Lung (tissue), 4 donors: ENCODE data around the genes EXOC3L1, TMEM208 and LRRC36.

GRCh38 chr16:66843946-66844272, 305 bp upstream of the CA7 start:
- PRO-cap: no peak
- RAMPAGE, long total RNA: no peak
- RRBS: no CpG with 5 or more reads among the region's 8 CpGs

GRCh38 chr16:66904535-66905496, 13.9 kb downstream of the CDH16 start:
- PRO-cap: no peak
- RAMPAGE, long total RNA: no peak
- RRBS: 93% methylated on average over 3 of the region's 27 CpGs

GRCh38 chr16:66920947-66921297, 2.2 kb upstream of the CDH16 start:
- PRO-cap: no peak
- RAMPAGE, long total RNA: no peak
- RRBS: no CpG with 5 or more reads among the region's 5 CpGs

- PRO-cap: no peak
- RAMPAGE, long total RNA: no peak
- RRBS: no CpG with 5 or more reads among the region's 14 CpGs
Observed at GRCh38 chr16:66942180-66942866, 7.0 kb downstream of the CES2 start.

- PRO-cap: no peak
- RAMPAGE, long total RNA: no peak
- RRBS: no CpG with 5 or more reads among the region's 6 CpGs
Observed at GRCh38 chr16:66942969-66943463, 7.7 kb downstream of the CES2 start.

GRCh38 chr16:66946580-66946898, 11.2 kb downstream of the CES2 start:
- PRO-cap: no peak
- RAMPAGE, long total RNA: no peak
- RRBS: no CpG with 5 or more reads among the region's 7 CpGs

DNA sequence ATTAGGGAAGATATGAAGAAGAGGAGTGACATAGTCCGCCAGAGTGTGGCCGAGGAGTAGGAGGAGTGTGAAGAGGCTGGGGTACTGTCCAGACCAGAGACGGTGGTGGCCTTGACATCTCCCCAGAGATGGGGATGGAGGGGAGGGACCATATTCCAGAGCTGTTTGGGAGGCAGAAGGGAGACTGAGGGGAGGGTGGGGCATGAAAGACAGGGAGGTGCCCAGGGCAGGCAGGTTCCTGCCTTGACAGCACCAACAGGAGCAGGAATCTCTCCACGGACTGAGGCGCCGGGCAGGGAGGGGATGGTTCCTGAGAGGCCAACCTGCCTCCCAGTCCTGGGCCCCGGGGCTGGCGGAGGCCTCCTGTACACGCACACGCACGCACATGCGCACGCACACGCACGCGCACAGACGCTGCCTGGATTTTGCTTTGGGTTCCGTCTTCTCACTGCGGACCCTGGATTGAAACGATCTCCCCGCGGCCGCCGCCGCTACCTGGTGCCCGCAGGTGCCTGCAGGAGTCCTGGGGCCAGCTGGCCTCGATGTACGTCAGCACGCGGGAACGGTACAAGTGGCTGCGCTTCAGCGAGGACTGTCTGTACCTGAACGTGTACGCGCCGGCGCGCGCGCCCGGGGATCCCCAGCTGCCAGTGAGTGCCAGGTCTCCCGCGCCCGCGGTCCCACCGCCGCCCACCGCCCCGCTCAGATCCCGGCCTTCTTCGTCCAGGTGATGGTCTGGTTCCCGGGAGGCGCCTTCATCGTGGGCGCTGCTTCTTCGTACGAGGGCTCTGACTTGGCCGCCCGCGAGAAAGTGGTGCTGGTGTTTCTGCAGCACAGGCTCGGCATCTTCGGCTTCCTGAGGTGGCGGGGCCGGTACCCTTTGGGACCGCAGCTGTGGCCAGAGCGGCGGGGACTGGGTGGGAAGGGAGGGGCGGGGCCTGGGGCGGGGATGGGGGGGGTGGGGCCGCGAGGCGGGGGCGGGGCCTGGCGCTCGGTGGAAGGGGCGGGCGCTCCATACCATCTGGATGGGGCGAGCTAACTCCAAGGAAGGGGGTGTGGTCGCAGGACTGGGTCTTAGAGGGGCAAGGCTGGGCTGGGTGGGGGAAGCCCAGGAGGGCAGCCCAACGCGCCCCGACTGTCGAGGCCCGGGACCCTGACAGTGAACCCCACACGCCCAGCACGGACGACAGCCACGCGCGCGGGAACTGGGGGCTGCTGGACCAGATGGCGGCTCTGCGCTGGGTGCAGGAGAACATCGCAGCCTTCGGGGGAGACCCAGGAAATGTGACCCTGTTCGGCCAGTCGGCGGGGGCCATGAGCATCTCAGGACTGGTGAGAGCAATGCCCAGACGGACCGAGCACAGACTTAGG, 12.2 kb downstream of the CES4A start:
- PRO-cap: no peak
- RAMPAGE, long total RNA: no peak
- RRBS: 3% methylated on average over 13 of the region's 101 CpGs

DNA sequence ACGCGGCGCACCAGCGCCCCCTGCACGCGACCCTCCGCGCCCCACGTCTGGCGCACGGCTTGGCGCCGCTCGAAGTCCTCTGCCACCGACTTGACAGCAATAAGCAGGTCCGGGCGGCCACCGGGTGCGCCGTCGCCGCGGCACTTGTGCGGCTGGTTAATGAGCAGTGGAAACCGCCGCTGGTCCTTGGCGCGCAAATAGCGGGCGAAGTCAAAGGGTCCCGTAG, 857 bp downstream of the B3GNT9 start:
- PRO-cap: no peak
- RAMPAGE, long total RNA: no peak
- RRBS: 17% methylated on average over 9 of the region's 31 CpGs

DNA sequence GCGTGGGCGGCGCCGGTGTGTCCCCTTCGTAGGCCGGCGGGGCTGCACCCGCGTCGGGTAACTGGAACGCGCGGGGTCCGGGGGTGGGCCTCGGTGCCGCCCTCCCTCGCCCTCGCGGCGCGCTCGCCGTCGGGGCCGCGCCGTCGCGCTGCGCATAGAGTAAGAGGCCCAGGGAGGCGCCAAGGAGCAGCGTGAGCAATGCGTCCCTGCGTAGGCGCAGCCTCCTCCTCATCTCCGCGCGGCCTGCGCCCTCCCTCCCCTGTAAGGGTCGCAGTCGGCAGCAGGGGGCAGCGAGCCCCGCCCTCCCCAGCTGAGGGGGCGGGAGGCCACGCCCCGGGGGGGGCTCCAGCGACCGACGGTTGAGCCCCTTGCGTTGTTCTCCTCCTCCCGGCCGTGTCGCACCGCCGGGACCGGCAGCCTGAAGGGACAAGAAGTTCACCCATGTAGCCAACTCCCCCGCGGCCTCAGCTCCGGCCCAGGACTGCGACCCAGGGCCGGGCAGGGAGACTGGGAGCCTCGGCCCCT, 482 bp downstream of the B3GNT9 start:
- PRO-cap: bidirectional peak, plus-strand start at position 376 of the sequence, minus-strand start at position 358 of the sequence
- RAMPAGE, long total RNA: no peak
- RRBS: 5% methylated on average over 23 of the region's 62 CpGs

- PRO-cap: no peak
- RAMPAGE, long total RNA: no peak
- RRBS: 1% methylated on average over 9 of the region's 38 CpGs
Observed at GRCh38 chr16:67158945-67159693, 590 bp downstream of the TRADD start.

DNA sequence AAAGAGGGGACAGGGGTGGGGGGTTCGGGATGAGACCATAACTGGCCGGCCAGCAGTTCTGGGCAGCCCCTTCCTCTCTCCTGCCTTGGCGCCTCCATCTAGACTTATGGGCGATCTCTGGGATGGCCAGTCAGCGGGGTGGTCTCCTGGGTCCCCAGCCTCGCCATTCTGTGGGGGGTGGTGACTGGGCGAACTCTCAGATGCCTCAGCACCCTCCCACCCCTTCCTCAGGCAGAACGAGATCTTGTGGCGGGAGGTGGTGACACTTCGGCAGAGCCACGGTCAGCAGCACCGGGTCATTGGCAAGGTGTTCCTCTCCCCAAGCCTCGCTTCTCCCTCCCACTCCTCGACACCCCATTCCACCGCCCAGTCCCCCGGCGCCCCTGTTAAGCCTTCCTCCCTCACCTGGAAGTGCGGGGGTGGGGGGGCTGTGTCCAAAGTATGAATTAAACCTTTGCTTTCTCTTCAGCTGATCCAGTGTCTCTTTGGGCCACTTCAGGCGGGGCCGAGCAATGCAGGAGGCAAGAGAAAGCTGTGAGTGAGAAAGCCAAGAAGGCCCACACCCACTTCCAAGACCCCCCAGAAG, 1.6 kb downstream of the HSF4 start:
- PRO-cap: no peak
- RAMPAGE, long total RNA: no peak
- RRBS: 31% methylated on average over 4 of the region's 20 CpGs

DNA sequence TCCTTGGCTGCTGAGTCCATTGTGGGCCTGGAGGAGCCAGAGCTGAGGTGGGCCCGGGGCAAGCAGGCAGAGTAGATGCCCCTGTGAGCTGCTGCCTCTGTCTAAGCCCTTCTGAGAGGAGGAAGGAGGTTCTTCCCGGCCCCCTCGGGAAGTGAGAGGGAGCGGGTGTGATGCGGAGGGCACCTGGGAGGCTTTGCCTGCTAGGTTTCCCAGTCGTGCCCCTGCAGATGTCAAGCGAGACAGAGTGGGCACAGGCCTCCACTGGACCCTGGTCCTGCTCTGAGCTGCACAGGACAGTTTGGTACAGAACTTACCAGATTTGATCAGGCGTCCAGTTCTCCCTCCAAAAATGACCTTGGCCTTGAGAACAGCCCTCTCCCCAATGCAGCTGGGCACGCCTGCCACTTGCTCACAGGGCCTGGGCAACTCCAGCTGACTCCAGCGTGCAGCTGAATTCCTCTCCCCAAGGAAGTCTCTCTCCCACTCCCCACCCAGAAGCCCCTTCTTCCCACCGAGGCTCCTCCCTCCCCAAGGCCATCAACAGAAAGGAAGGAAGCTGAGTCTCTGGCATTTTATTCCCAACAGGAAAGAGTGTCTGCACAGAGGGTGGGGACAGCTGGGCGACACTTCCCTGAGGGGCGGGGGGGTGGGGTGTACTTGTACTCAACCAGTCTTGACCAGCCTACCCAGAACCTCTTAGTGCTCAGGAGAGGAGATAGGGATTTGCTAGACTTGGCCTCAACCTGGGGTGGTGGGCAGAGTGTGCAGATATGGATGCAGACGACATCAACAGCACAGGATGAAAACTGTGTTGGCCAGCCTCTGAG, at the start of gene EXOC3L1:
Gene EXOC3L1, minus strand, starts transcription at position 480 of the 827 bp plus-strand sequence.
- PRO-cap: no peak
- RAMPAGE, long total RNA: no peak
- RRBS: 28% methylated on average over 2 of the region's 14 CpGs

DNA sequence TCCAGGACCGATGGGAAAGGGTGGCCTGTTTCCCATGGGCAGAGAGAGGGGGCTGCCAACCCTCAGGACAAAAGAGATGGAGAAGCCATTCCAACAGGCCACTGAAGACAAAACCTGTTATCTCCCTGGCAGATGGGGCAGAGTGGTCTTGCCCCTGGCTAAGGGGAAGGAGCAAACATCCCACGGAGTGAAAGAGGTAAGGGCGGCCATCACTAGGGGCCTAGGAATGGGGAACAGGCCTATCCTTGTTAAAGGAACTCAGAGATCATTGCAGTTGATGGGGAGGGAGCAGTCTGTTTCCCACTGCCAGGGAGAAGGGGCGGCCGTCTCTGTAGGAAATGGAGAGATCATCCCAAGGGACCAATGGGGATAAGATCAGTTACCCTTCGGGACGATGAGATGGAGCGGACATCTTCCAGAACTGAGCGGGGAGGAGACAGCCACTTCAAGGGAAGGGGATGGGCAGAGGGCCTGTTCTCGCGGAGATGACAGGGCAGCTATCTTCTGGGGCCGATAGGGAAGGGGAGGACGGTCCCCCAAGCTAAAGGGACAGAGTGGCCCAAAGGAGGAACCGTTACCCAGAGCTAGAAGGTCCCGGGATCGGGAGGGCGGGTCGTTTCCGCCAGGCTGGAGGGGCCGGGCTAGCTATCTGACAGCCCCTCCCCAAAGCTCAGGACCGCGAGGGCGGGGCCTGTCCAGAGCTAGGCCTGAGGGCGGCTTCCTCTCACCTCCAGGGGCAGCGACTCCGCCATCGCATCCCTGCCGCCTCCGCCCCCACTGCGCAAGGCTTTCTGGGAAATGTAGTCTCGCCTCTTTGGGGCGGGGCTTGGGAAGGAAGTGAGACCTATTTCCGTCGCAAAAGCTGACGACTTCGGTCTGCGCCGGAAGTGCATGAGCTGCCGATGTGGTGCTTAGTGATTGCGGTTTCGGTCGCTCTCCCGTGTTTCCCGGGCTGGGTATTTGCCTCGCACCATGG, at the start of gene TMEM208:
Gene TMEM208, plus strand, starts transcription at position 884 of the 976 bp plus-strand sequence.
- PRO-cap: bidirectional peak, plus-strand start at position 892 of the sequence, minus-strand start at position 779 of the sequence
- RAMPAGE, long total RNA: no peak
- RRBS: 2% methylated on average over 13 of the region's 45 CpGs

- PRO-cap: no peak
- RAMPAGE, long total RNA: no peak
- RRBS: 2% methylated on average over 26 of the region's 56 CpGs
Observed at GRCh38 chr16:67326443-67327215, at the start of gene LRRC36. TSS of gene LRRC36 (plus strand) at chr16:67326815.

GRCh38 chr16:67363238-67364115, 29.8 kb downstream of the TPPP3 start:
- PRO-cap: no peak
- RAMPAGE, long total RNA: no peak
- RRBS: no CpG with 5 or more reads among the region's 4 CpGs

GRCh38 chr16:67390263-67391070, 2.8 kb downstream of the TPPP3 start:
- PRO-cap: no peak
- RAMPAGE, long total RNA: no peak
- RRBS: no CpG with 5 or more reads among the region's 23 CpGs

DNA sequence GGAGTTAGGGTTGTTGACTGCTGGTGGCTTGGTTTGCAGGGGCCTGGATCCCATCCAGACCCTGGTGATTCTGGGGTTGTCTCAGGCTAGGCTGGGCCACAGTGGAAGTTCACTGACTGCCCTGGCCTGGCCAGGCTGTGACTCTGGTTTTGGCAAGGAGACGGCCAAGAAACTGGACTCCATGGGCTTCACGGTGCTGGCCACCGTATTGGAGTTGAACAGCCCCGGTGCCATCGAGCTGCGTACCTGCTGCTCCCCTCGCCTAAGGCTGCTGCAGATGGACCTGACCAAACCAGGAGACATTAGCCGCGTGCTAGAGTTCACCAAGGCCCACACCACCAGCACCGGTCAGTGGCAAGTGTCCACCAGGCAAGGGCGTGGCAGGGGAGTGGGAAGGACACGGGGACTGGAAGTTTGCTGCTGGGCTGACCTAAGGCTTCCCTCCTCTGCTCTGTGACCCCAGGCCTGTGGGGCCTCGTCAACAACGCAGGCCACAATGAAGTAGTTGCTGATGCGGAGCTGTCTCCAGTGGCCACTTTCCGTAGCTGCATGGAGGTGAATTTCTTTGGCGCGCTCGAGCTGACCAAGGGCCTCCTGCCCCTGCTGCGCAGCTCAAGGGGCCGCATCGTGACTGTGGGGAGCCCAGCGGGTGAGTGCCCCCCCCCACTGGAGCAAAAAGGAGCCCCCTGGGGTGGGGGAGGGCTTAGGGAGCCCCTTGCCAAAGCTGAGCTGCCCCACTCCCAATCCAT, 4.7 kb downstream of the HSD11B2 start:
- PRO-cap: no peak
- RAMPAGE, long total RNA: no peak
- RRBS: 97% methylated on average over 5 of the region's 23 CpGs

GRCh38 chr16:67436243-67437335, 5.7 kb downstream of the HSD11B2 start:
- PRO-cap: no peak
- RAMPAGE, long total RNA: no peak
- RRBS: no CpG with 5 or more reads among the region's 35 CpGs

GRCh38 chr16:67456307-67457229, 24.4 kb downstream of the ATP6V0D1 start:
- PRO-cap: no peak
- RAMPAGE, long total RNA: no peak
- RRBS: 42% methylated on average over 3 of the region's 8 CpGs

GRCh38 chr16:67469917-67470388, 11.0 kb downstream of the ATP6V0D1 start:
- PRO-cap: no peak
- RAMPAGE, long total RNA: no peak
- RRBS: no CpG with 5 or more reads among the region's 6 CpGs